Right common carotid artery plus branches (tissue), 1 donor: ENCODE measurements around a stretch of chr7.

GRCh38 chr7:92380850-92381689 is 66.2 kb upstream of the GATAD1 start:
- PRO-cap: no peak

GRCh38 chr7:92460829-92461314 is 13.6 kb downstream of the GATAD1 start:
- PRO-cap: no peak

DNA sequence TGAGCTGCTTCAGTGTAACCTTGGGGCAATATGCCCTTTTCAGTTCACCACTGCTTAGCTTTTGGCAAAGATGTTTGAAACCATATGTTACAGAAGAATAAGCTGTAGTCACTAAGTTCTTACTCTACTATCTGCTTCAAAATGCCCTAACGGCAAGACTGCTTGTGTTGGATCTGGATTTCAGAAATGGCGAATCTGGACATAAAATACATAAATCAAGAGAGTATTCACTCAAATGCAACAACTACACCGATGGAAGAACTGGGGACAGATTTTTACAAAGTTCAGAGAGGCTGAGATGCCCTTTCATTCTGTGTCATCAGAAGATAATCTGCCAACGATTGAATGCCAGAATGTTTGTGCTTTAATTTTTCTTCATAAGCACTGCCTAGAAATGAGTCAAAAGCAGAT is 22.1 kb upstream of the FAM133B start:
- PRO-cap: no peak

DNA sequence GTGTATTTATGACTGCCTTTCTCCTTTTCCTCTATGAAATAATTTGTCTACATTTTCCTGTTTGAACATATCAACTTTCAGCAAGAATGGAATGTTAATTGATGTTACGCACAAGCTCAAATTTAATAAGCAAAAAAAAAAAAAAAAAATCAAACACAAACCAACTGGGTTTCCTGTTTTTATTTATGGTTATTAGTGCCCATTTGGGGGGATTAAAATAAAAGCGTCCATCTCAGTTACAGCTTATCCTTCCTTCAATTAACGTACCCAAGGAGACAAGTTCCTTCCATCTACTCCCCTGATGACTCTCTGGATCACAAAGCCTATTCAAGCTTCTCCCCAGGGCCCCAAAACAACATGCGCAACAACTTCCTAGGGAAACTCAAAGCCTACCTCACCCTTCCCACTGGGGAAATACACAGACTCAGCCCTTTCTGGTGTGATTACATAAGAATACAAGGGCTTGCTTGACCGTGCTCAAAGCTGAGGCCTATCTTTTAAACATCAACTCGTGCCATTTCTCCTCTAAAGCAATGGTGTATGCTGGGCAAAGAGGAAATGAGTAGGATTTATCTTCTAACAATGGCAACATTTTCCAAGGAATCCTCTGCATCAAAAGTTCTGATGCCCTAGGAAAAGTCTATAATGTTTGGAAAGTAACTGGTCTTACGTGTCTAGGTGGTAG is 112.5 kb downstream of the CDK6 start:
- PRO-cap: unidirectional peak, minus-strand start at position 311 of the sequence

DNA sequence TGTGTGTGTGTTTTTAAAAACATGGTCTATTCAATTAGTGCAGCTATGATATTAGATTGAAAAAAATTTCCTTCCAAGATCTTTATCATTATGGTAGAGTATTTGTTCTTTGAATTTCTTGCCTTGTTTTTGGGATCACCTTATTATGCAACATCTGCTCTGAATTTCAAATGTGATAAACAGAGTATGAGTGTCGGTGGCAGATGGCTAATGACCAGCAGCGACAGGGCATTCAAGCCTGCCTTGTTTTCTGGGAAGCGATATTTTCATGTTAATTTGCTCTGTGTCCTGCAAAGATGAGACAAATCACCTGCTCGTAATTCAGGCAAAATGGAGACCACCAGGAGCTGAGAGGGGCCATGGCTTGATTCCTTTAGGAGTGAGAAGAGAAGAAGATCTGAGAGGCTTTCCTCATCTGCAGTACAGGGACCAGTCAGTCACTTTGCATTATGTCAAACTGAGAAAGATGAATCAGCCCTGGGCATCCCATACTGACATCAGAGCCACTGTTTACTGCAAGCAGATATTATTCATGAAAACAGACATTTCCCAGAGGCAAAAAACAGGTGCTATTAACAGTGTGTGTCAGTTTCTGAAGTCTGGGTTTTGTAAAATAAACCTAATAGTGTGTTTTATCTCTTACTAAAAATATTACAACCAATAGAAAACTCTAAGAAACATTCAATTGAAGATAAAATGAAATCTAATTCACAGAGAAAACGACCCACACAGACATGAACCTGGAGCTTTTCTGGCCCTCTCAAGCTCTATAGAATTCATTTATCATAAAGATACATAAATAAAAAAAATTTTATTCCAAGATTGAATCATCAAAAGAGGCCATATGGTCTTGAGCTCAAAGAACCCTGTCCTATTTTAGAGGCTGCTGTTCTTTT is 67.6 kb downstream of the CDK6 start:
- PRO-cap: no peak

GRCh38 chr7:92870839-92871188 is 34.4 kb upstream of the CDK6 start:
- PRO-cap: no peak

GRCh38 chr7:92904174-92904931 is 68.0 kb upstream of the CDK6 start:
- PRO-cap: no peak

GRCh38 chr7:93044326-93044671 is 73.5 kb downstream of the SAMD9 start:
- PRO-cap: no peak

GRCh38 chr7:93102608-93102787 is 15.3 kb downstream of the SAMD9 start:
- PRO-cap: no peak

GRCh38 chr7:93145210-93146527 is 2.5 kb downstream of the SAMD9L start:
- PRO-cap: no peak

DNA sequence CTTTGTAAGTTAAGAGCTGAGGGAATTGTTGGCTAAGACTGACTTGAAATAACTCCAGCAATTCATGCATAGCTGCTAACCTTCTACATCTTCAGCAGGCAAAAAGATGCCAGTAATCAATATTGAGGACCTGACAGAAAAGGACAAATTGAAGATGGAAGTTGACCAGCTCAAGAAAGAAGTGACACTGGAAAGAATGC is 174 bp downstream of the GNGT1 start:
- PRO-cap: no peak

GRCh38 chr7:93927575-93928043 is 6.1 kb downstream of the GNG11 start:
- PRO-cap: unidirectional peak, minus-strand start at chr7:93927710

- PRO-cap: bidirectional peak, plus-strand start at chr7:94183702, minus-strand start at chr7:94183434
Measured at GRCh38 chr7:94183132-94183922, 179.2 kb upstream of the BET1 start.

DNA sequence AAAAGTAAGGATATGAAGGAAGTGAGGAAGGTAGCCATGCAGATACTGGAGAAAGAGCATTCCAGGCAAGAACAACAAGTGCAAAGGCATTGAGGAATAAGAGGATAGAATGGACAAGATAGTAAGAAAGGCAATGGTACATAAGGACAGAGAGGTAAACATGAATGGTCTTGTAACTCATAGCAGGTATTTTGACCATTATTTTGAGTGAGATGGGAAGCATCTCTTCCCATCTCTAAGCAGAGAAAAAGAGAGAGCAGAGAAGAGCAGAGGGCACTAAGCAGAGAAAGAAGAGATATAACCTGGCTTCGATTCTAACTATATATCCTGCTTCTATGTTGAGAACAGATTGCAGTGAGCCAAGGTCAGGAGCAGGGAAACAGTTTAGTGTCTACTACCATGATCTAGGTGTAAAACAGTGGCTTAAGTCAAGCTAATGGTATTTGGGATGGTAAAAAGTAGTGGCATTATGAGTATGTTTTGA is 193.2 kb upstream of the BET1 start:
- PRO-cap: unidirectional peak, minus-strand start at position 237 of the sequence

DNA sequence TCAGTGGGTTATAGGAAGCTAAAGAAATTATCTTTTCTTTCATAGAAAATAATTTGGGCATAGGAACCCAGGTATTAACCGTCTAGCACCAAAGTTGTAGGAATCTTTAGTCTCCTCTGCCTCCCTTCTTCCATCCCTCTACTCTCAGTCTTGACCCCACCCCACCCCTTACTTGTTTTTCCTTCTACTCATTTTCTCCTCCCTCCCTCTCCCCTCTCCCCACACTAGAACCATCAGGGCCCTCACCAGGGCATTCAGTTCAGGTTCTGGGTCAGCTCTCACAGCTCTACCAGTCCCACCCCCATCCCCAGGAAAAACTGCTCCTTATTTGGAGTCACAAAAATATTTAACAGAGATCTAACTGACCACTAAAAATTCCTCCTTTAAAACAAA is 3.0 kb upstream of the COL1A2 start:
- PRO-cap: no peak

GRCh38 chr7:94430892-94431535 is 36.3 kb downstream of the COL1A2 start:
- PRO-cap: no peak

DNA sequence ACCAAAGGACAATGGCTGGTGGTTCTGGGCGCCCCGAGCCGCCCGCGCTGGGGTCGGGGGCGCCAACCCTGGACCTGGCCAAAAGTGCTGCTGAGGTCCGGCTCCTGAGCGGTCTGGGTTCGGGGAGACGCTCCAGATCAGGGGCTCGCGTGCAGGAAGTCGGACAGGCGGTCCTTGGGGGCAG is 694 bp downstream of the CASD1 start:
- PRO-cap: no peak

- PRO-cap: no peak
Measured at GRCh38 chr7:94656529-94657448, 856 bp upstream of the SGCE start.

- PRO-cap: no peak
Measured at GRCh38 chr7:94706018-94706406, 50.1 kb upstream of the SGCE start.

DNA sequence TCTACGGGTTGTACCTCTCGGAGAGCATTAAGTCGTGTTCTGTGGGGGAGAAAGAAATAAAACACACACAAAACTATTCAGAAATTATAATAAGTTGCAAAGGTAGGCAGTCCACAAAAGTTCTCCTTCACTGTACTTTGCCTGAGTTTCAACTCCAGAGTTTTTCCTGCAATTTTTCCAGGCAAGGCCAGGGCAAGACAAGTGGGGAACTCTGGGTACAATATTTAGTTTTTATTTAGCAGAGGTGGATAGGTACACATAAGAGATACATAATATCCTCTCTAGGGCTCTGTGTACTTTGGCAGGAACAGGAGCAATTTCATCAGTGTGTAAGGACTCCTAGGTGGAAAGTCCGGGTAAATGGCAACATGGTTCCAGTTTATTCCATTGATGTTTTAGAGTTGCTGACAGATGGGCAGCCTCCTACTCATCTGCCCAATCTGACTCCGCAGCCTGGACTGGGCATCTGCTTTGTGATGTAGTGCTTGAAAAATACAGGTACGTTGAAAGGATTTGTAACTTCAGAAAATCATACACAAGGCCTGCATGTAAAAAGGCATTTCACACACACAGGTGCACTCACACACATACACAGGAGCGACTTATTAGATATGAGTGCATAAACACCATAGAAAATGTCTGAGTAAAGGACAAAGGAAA is 5.8 kb downstream of the PON1 start:
- PRO-cap: no peak